LHCN-M2 (cell line): ENCODE measurements around a stretch of chr6.

- RAMPAGE, long total RNA, result no peak
Observed at GRCh38 chr6:147887-148390, 144.3 kb upstream of the DUSP22 start.

DNA sequence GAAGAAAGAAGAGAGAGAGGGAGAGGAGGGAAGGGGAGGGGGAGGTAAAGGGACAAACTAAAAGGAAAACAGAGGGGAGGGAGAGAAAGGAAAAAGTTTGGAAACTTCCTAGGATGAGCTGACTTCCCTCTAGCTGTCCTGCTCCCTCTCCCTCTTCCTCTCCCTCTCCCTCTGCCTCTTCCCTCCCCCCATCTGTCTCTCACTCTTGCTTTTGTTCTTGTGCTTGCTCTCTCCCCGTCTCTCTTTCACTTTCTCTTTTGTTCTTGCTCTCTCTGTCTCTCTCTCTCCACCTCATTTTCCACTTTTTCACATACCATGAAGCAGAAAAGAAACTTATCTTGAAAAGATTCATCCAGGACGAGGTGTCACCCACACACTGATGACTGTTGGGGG, 56.4 kb upstream of the DUSP22 start:
- RAMPAGE, long total RNA, result no peak

- RAMPAGE, long total RNA, result no peak
Observed at GRCh38 chr6:337617-338347, 45.5 kb downstream of the DUSP22 start.

DNA sequence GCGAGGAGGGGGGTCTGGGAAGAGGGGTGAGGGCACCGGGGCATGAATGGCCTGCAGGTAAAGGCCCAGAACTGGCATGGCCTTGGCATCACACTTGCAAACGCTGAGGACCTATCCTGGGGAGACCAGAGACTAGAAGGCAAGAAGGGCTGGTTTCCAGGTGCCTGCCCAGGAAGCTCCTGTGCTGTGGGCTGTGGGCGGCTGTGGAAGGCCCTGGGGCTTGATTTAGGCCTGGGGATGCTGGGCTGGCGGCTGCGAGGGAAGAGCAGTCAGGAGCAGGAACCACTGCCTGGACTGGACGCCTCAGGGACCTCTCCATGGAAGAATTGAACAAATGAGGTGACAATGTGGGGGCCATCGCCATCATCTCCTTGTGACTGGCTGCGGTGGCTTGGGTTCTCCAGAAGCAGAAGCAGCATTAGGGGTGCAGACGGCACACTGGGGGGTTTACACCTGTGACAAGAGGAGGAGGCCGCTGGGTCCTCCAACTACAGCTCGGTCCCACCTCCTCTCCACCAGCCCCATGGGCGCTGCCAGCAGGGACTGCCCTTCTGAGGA, 32.1 kb upstream of the IRF4 start:
- RAMPAGE, long total RNA, result no peak

- RAMPAGE, long total RNA, result no peak
Observed at GRCh38 chr6:390969-391467, 534 bp upstream of the IRF4 start.

DNA sequence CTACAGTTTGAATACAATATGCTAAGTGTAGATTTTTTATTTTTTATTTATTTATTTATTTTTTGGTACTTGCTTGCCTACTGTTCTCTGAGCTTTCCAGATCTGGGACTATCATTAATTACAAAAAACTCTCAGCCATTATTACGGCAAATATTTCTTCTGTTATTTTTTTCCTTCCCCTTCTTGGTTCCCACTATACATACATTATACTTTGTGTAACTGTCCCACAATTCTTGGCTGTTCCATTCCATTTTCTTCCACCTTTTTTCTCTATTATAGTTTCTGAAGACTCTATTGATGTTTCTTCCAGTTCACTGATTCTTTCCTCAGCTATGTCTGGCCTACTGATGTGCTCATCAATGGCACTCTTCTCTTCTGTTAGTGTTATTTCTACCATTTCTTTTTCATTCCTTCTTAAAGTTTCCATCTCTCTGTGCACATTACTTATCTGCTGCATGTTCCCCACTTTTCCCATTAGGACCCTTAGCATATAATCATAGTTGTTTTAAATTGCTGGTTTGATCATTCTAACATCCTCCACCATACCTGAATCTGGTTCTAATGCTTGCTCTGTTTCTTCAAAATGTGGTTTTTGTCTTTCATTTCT, 15.1 kb upstream of the HUS1B start:
- RAMPAGE, long total RNA, result no peak

- RAMPAGE, long total RNA, result no peak
Observed at GRCh38 chr6:1047943-1048172, 264.0 kb upstream of the FOXQ1 start.

GRCh38 chr6:1363552-1364457, 25.6 kb upstream of the FOXF2 start:
- RAMPAGE, long total RNA, result no peak

DNA sequence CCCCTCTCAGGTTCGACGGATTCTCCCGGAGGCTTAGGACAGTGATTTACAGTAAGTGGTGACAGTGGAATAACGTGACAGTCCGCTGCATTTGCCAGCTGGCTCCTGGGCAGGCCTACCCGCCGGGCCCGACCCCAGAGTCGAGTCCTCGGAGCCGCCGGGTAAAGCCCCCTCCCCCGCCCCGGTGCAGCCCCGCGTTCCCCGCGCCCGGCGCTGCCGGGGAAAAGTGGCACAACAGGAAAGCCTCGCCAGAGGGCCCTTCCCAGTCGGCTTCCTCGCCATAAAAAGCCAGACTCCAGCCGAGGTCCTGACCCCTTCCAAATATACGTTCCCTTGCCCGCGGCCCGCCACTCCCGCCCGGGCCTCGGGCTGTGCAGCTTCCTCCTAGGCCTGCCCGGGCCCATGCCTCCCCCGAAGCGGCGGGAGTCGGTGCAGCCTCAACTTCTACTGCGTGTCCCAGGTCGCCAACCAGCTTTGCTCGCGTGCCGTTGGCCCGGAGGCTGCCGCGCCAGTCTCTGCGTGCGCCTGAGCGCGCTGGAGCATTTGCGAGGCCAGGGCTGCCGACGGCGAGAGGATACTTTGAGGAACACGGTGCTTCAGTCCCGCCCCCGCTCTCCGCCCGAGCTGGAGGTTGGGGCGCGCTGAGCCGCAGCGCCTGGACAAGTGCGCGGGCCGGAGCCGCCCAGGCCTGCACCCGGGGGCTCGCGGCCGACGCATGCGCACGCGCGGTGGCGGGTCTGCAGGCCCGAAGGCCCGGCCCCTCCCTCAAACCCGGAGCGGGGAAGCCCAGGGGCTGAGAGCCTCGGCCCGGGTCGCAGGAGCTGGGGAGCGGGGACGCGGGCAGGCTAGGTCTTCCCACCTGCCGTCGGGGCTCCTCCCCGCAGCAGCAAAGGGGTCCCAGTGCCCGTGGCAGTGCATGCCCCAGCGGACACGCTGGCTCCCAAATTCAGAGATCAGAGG, 10.0 kb downstream of the FOXC1 start:
- RAMPAGE, long total RNA, result no peak

GRCh38 chr6:1645939-1646517, 36.3 kb downstream of the FOXC1 start:
- RAMPAGE, long total RNA, result no peak

DNA sequence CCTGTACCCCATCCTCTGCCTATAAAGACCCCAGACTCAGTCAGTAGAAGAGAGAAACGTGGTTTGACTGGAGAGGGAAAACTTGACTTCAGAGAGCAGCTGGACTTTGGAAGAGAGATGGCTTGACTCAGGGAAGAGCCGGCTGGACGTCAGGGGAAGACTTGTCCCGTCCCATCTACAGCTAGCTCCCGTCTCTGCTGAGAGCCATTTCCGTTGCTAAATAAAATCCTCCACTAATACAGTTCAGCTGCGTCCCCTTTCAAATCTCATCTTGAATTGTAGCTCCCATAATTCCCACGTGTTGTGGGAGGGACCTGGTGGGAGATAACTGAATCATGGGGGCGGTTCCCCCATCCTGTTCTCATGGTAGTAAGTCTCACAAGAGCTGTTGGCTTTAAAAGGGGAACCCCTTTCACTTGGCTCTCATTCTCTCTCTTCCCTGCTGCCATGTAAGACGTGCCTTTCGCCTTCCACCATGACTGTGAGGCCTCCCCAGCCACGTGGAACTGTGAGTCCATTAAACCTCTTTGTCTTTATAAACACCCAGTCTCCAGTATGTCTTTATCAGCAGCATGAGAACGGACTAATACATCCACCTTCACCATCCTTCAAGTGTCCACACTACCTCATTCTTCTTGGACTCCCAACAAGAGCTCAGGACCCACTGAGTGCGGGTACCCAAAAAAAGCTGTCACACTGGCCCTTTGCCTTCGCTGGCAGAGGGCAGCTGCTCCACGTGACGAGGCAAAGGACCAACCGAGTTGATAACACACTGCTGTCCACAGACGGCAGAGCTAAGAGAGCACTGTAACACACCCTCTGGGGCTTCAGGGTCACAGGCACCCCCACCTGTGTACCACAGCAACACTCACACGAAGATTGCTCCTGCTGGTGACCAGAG, 313.1 kb downstream of the FOXC1 start:
- RAMPAGE, long total RNA, result no peak

DNA sequence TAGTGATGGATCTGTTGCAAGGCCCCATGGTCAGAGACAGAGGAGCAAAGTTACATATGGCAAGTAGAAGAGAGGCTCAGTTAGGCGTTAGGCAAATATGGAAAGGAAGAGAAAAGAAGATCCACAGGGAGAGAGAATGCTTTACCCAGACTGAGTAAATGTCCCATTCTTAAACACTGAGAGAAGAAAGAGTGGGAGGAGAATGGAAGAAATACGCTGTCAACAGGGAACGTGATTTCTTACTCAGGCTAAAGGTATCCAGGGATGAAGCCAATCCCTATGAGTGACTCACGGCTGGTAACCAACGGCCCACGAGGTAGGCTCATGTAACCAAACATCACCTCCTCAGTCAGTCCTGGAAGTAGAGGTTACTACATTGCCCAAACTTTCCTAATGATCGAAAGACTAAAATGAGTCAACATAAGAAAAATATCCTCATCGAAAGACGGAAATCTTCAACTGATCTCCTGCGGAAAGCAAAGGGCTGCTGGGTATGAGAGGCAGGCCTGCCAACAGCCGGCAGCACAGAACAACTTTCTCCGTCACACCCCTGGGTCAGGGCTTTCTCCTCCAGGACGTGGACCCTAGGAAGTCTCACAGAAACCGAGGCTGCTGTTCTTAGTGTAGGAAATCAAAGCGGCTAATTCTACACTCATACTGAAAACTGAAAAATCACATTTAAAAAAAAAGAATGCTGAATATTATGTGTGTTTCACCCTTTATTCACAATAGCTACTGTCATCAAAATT, 292.6 kb downstream of the GMDS start:
- RAMPAGE, long total RNA, result no peak

DNA sequence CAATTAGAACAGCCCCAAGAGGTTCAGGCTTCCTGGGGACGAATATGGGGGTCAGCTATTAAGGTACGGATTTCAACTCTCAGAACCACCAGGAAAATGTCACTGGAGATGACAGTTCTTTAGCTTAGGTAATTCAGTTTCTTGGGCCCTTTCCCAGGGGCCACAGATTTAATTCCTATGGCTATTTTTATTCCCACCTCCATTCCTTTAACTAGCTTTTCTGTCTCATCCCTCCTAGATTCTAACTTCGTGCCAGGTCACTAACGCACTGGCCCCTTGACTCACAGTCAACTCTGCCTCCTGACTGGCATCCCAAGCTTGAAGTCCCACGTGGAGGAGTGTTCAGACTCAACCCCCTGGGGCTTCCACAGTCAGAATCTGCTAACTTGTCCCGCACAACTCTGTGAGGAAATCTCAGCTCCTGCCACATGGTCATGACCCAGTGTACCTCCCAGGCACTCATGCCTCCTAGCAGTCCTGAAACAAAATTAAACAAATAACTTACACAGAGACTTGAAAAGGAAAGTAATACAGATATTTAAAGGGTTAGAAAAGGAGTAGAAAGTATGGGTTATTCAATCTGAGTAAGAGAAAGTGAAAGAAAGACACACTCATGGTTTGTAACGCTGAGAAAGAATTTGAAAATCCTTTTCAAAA, 135.0 kb downstream of the GMDS start:
- RAMPAGE, long total RNA, result no peak

DNA sequence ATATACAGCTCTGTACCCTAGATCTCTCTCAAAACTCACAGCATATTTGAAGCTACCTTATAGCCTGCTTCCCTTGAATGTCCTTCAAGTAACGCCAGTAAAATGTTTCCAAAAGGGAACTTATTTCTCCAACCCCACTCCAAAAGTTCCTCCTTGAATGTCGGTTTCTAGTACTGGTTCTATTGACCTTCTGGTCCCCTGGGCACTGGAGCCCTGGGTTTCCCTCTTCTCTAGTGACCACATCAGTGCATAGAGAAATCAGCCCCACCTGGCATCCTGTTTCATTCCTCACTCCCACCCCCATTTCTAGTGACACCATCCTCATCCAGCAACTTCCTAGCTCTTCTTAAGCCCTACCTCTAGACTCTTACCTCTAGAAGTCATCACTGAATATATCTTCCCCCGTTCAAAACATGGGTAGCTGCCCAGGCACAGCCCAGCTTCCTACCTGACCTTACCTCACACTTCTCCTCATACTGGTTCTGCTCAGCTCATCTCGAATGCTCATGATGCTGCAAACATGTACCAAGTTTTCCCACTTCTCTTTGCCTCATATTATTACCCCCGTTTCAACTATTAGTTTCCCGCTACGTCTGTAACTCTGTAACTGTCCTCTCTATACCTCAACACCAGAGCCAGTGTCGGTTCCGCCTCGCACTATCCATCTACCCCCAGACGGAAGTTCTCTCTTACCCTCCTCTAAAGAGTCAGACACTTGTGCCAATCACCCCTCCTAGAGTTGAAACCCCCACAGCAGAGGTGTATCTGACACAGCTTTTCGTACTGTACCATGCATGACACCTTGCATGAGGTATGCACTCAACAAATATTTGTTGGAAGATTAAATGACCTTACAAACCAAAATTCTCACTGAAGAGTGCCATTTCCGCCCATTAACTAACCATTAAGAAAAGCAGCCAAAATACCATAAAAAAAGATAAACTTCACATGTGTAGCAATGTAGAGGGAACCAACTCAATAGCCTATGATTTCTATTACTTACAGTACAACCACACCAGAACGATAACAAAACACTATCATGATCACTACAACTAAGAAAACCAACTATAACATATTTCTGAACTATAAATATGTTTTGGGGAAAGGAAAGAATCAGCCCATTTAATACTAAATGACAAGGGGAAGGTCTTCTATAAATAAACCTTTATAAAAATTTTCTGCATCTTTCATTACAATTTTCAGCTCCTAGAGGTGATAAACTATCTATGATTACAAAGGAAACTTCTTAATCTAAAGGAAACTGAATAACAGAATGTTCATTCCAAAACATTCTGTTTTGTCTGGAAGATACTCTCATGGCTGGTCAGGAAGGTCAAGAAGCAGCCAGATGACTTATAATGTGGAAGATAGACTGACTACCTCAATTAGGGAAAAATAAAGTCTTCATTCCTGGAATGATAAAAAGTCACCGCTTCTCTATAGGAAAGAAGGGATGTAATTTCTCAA, 131.9 kb downstream of the GMDS start:
- RAMPAGE, long total RNA, result no peak

DNA sequence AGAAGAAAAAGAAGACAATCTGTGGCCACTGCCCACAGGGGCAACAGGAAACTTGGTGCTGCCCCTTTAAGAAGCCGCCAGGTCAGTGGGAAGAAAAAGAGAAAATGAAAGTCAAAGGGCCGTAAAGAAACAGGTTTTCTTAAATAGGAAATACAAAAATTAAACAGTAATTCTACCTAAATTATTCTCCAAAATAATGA, 23.7 kb downstream of the GMDS start:
- RAMPAGE, long total RNA, result no peak

- RAMPAGE, long total RNA, result no peak
Observed at GRCh38 chr6:2245949-2246649, 694 bp upstream of the GMDS start.

- RAMPAGE, long total RNA, result no peak
Observed at GRCh38 chr6:2365854-2366565, 120.6 kb upstream of the GMDS start.

DNA sequence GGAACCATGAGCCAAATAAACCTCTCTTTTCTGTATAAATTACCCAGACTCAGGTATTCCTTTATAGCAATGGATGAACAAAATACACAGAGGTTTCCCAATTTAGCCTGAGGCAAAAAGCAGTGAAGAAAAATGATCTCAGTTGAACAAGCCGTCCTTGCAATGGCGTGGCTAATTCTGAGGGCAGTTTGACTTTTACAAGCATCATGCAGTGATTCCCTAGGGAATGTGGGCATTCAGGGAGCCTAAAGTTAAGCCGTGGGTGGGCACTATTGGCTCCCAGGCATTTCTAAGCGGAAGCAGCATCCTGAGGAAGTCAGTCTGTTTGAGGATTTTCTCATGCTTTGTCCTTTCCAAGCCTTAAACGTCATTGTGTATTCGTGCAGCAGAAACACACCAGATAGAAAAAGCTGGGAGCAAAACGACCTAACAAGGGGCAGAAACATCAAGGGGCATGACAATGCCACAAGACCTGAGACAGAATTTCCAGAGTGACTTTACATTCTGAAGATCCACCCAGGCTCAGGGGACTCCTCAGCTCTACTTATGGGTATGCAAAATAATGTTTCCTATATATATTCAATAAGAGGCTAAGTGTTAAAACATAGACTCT, 133.8 kb downstream of the MYLK4 start:
- RAMPAGE, long total RNA, result no peak

- RAMPAGE, long total RNA, result no peak
Observed at GRCh38 chr6:2777325-2778181, 12.4 kb downstream of the WRNIP1 start.

GRCh38 chr6:2797304-2798066, 32.3 kb downstream of the WRNIP1 start:
- RAMPAGE, long total RNA, result no peak